H7 (cell line): ENCODE measurements around the gene RTP4.

GRCh38 chr3:186786113-186786799, 2.9 kb downstream of the EIF4A2 start:
- RAMPAGE, long total RNA, result no peak

DNA sequence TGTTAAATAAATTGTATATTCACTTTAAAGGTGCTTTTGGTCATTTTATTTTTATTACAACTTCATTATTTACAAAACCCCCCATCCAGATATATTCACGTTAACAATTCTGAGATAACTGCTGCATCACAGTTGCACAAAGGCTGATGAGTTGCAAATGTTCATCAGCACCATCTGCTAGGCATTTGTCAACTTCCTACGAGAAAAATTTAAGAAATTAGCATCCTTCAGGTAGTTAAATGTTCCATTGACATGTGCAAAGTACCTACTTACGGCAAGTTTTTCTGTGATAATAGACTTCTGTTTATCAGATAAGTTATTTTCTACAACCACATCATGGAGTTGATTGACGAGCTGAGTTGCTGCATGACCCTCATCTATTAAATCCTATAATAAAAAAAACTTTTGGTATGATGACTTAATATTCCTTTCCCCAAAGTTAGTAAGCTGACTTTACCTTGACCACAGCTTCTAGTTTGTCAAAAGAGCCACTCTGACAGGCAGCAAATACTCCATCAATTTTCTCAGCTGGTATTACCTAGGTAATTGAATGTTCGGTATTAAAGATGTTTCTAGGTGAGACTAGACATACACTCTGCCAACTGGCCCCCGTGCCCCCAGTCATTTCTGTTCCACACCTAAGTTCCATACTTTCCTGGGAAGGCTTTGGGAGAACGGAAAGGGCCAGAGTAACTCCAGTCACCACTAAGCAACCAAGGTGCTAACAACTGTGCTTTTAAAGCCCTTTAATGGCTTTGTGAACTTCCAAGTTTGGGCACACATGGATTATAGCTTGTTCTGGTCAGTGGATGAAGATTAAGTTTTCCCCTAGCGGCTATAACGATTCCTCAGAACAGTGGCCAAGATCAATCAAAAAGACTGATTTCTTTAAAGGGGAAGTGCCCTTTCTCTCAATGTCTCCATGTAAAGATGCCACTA, 6.8 kb downstream of the EIF4A2 start:
- RAMPAGE, long total RNA, result no peak

GRCh38 chr3:186827375-186827896, 15.1 kb upstream of the ADIPOQ start:
- RAMPAGE, long total RNA, result no peak

DNA sequence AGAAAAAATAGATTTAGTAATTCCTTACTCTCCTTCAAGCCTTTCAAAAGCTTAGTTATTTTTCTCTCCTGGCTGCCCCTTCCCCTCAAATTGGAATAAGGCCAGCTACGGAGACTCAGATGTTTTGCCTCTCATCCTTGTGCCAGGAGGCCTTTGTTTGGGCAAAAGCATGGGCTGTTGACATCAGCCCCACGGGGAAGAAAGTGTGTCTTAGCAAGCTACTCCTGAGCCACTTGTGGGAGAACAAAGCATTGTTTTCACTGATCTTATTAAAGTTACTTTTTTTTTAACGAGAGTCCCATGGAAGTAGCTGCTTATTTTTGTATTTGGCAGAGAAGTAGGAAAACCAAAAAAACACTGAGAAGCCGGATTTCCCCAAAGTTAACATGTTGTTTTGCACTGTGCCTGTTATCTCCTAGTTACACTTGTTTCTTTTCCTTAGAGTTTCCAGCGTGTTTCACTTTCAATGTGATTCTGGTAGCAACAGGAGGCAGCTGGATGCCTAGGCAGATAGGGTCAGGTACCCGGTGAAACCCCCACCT, 2.2 kb downstream of the ST6GAL1 start:
- RAMPAGE, long total RNA, result no peak

DNA sequence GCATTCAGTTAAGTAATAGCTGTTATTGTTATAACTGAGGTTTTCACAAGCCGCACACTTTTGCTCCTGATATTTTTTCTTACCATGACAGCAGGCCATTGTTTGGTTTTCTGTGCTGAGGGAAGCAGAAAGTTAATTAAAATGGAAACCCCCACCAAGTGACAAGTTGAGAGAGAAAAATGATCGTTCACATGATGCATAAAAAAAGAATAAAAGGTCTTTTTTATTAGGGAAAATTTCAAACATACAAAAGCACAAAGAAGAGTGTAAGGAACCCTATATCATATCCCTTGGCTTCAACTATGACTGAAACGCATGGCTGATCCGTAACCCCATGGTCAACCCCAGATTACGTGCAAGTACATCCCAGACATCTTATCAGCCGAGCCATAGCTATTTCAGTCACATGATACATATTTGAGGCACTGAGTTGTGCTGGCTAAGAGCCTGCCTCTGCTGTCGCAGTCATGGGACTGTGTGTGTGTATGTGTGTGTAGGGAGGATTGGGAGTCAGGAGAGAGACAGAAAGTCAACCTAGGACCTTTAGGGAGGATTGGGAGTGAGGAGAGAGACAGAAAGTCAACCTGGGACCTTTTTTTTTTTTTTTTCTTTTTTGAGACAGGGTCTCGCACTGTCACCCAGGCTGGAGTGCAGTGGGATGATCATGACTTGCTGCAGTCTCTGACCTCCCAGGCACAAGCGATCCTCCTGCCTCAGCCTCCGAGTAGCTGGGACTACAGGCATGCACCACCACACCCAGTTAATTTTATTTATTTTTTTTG, 8.3 kb downstream of the ST6GAL1 start:
- RAMPAGE, long total RNA, result no peak

DNA sequence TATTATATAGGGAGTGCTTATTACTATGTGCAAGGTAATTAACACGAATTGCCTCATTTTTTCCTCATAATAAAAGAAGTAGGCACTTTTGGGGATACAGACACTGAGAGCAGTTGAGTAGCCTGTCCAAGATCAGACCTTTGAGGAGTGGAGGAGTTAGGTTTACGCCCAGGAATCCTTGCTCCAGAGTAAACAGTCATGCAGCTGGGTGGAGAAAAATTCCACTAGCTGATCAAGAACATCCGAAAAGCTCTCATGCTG, 53.2 kb downstream of the ST6GAL1 start:
- RAMPAGE, long total RNA, result no peak

DNA sequence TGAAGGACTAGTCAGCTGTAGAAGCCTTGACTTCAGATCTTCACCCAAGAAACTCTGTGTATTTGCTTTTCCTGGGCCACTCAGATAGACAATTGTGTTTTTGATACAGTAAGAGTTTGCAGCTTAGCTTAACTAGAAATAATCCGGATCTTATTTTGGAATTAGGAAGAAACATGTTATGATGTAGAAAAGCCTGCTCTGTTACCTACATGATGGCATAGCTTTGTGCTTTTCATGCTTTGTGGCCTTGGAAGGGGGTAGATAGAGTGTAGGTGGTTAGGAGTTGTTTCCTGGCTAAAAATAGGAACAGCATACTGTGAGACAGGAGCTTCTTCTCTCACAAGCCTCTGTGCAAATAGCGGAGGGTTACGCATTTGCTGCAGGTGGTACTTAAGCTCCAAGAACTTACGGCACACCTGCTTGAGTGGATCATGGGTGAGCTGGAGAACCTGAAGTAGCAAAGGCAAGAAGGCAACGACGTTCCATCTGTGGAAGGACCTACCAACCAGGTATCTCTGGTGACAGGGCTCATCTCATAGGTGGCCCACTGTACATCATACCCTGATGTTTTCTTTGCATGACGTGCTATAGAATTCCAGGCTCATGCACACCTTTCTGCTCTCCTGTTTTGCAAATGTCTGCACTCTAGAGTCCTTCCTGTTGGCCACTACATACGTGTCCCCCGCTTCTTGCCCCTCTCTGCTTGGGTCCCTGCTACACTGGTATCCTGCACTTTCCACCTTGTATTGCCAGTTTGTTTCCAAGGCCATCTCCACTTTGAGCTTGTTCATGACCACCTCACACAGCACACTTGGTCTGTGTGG, 66.1 kb downstream of the ST6GAL1 start:
- RAMPAGE, long total RNA, result no peak

- RAMPAGE, long total RNA, result no peak
These were observed 97.9 kb downstream of the RPL39L start for GRCh38 chr3:187041421-187041780.

GRCh38 chr3:187062403-187062644, 77.0 kb downstream of the RPL39L start:
- RAMPAGE, long total RNA, result no peak

DNA sequence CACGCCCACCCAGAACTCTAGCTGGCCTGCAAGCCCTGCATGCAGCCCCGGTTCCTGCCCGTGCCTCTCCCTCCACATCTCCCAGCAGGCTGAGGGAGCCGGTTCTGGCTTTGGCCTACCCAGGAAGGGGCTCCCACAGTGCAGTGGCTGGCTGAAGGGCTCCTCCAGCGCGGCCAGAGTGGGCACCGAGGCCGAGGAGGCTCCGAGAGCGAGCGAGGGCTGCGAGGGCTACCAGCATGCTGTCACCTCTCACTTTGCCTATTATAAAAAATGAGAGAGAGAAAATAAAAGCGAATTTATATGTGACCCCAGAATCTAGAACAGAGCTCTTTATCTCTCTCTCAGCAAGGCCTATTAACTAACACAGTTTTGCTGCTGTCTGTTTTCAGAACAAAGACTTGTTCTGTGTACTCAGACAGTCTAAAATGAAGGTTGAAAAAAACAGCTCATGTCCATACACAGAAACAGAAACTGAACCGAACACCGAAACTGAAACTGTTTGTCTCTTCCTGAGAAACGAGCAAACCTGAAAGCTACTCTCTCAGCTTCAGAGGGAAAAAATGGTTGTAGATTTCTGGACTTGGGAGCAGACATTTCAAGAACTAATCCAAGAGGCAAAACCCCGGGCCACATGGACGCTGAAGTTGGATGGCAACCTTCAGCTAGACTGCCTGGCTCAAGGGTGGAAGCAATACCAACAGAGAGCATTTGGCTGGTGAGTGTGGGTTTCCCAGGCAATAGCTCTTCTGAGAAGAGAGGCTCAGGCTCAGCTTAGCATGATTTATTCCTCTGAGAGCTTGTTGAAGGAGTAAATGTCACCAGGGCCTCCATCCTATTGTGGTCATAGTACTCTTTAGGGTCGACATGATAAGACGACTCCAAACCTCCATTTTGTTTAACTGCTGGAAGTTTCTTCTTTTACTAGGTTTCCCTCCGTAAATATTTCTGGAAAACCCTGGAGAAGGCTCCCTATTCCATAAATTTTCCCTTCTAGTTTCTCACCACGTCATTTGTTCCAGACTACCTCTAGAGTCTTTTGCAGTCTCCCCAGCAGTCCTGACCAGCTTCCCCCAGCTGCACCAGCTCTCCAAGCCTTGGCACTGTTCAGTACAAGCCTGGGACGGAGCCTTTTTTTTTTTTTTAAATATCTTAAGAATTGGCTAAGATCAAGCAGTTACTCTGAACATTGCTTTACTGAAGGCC, at the start of gene RTP4:
RTP4 (plus strand) TSS at position 504 of the 1,203 bp plus-strand sequence.
- RAMPAGE, long total RNA, result no peak

DNA sequence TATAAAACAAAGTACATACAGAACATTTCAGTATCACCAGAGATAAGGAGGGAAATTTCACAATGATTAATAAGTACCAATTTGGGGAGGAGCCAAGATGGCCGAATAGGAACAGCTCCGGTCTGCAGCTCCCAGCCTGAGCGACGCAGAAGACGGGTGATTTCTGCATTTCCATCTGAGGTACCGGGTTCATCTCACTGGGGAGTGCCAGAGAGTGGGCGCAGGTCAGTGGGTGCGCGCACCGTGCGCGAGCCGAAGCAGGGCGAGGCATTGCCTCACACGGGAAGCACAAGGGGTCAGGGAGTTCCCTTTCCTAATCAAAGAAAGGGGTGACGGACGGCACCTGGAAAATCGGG, 43.8 kb downstream of the RTP4 start:
- RAMPAGE, long total RNA, result no peak

- RAMPAGE, long total RNA, result no peak
These were observed 9.8 kb downstream of the BCL6 start for GRCh38 chr3:187735394-187735882.

- RAMPAGE, long total RNA, result no peak
These were observed 50.3 kb upstream of the BCL6 start for GRCh38 chr3:187795497-187796075.

- RAMPAGE, long total RNA, result no peak
These were observed 117.1 kb upstream of the BCL6 start for GRCh38 chr3:187862336-187862735.

DNA sequence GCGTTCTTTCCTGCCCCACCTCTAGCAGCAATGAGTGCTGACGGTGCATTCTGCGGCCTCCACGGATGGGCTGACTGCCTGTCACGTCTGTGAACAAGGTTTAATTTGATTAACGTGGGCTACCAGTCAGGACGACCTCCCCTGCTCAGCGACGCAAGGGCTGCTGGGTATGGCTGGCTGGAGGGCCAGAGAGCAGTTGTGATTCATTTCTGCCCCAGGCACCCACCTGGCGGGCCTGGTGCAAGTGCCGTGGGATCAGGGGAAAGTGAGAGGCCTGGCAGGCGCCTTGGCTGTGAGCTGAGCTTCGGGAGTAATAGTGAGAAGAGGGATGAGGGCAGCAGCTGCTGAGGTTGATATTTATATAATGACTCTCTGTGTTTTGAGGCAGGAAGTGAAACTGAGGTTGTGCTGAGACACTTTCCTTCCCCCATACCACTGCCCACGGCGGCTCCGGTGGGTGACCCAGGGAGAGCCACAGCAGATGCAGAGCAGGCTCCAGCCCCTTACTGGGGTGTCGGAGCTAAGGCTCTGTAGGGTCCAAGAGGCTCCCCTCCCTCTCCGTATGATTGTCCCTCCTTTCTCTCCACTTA, 190.5 kb upstream of the BCL6 start:
- RAMPAGE, long total RNA, result no peak

GRCh38 chr3:187943616-187944318, 198.5 kb upstream of the BCL6 start:
- RAMPAGE, long total RNA, result no peak

GRCh38 chr3:188000251-188001104, 153.5 kb upstream of the LPP start:
- RAMPAGE, long total RNA, result no peak

- RAMPAGE, long total RNA, result no peak
These were observed 3.8 kb downstream of the LPP start for GRCh38 chr3:188157462-188158440.

DNA sequence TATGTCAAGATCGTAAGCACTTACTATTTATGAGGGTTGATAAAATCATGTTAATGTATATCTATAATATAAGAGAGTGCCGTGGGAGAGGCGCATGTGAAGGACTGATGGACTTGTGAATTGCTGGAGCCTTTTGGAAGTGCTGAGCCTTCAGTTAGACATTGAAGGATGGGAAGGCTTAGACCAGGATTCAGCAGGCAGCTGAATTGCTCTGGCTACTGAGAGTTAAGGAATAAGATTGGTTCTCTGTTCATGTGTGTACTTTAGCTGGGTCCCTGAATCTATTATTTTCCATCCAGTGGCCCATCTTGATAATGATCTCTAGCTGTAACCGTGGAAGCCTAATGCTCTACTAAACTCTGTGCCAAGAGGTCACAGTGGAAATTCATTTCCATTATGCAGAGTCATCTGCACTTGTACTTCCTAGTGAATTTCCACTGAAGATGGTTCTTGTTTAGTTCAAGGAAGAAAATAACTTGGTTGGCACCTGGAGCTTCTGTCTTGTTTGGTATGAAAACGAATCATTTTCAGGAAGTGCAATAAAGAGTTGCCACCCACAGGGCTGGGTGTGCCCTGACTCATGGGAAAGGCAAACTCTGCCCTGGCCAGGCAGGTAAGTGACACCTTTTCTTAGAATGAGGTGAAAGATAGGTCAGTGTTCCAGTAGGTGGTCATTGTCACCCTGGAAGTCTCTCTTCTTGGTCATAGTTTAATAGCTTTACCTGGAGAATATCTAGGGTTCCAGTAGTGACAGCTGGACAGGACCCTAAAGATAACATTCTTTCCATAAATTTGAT, 10.3 kb downstream of the LPP start:
- RAMPAGE, long total RNA, result no peak

DNA sequence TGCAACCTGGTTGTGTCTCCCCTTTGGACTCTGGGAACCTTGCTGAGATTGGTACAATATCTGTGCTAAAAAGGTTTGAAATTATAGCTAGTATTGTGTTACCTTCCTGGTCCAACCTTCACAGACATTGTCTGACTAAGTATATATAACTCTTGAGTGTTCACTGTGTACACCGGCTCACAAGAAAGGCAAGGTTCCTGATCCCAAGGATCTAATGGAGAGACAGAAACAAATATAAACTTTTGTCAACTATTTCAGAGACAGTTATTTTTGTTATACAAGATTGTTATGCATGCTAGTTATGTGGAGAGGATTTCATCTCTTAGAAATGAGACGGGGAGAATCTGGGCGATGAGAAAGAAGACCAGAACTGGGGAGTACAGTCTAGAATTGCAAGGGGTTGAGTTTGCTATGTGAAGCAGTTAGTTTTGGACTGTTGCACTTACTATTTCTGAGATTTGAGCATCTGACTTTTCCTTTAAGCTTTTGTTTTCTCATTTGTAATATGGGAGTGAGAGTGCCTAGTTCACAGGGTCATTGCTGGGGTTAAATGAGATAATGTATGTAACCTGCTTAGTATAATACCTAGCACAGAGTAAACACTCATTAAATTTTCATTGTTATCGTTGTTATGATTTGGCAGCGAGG, 52.5 kb downstream of the LPP start:
- RAMPAGE, long total RNA, result no peak